ENCODE results near the gene CWC27.

DNA sequence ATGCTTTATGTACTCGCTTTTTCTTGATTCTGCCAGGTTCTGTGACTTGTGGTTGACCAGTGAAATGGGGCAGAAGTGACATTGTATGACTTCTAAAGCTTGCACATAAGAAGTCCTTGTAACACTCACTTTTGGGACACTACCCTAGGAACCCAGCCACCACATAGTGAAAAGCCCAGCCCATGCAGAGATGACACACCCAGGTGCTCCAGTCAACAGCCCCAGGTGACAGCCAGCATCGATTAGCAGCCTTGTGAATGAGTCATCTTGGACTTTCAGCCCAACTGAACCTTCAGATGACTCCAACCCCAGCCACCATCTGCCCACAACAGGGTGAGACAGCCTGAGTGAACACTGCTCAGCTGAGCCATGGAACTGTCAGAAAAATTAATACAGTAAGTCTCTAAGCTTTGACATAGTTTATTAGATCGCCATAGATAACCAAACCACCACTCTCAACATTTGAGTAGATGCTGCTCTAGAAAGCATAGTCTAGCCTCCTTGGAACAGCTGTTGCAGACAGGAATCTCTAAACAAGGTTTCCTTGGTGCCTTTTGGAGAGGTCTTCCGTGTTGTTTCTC lies 458.7 kb downstream of the ZSWIM6 start:
- PRO-cap, 2 experiments = no peak in any of the 2 experiments

- PRO-cap, 2 experiments = no peak in any of the 2 experiments
Measured at GRCh38 chr5:62268021-62268368, 38.0 kb upstream of the KIF2A start.

DNA sequence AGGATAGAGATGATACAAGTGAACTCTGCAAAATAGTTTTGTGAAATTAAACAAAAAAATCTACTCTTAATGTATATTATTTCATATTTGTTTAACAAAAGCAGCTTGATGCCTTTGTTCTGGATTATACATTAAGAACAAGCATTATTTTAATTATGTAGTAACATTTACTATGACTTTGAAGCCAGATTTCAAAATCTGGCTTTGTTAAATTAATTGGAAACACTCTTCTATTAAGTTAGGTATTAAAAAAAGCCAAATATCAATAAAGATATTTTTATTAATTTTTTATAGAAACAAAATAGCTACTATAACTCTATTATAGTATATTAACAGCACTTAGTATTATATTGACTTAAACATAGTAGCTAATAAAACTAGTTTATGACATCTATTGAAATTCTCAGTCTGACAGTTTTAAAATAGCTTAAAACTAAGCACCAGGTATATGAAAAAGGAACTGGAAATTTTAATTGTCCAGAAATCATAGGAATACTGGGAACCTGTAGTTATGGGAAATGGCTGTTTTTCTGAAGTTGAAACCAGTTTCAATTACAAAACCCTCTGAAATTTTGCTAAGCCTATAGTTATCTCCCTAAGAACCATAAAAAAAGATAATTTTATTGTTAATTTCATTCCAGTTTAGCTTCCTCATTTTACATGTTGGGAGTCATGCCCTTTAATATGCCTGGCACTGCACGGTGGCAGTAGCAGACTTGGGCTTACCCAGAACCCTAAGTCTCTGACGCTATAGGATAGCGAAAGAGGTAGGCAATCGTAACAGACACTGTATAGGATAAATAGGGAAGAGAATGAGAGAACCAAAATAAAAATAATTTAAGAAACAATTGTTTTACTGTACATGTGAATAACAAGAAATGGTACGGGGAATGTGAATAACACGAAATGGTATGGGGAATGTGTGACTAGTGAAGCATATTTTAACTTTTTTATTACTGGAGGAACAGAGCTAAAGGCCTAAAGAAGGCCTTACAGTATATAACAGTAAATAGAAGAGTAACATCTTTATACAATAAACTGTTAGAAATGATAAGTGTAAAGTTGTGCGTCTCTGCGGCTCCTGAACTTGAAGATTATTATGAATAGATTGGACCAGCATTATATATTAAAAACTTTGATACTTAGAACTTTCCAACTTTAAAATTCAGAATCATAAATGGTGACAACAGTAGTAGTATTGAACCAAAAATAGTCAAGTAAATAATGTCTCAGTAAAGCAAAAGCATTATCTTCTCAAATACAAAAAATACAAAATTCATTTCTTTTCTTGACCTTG lies 15.6 kb downstream of the DIMT1 start:
- PRO-cap, 2 experiments = no peak in any of the 2 experiments

- PRO-cap, 2 experiments = no peak in any of the 2 experiments
Measured at GRCh38 chr5:64213976-64214627, 48.5 kb downstream of the RNF180 start.

DNA sequence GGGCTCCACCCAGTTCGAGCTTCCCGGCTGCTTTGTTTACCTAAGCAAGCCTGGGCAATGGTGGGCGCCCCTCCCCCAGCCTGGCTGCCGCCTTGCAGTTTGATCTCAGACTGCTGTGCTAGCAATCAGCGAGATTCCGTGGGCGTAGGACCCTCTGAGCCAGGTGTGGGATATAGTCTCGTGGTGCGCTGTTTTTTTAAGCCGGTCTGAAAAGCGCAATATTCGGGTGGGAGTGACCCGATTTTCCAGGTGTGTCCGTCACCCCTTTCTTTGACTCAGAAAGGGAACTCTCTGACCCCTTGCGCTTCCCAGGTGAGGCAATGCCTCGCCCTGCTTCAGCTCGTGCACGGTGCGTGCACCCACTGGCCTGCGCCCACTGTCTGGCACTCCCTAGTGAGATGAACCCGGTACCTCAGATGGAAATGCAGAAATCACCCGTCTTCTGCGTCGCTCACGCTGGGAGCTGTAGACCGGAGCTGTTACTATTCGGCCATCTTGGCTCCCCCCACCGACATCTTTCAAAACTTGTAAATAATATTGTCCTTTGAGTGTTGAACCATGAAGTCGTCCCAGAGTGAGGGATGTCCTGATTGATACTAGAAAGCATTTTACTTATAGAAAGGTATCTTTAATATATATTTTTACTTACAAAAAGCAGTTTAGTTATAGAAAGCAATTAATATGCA lies 24.4 kb downstream of the SHISAL2B start:
- PRO-cap, 2 experiments = no peak in any of the 2 experiments

DNA sequence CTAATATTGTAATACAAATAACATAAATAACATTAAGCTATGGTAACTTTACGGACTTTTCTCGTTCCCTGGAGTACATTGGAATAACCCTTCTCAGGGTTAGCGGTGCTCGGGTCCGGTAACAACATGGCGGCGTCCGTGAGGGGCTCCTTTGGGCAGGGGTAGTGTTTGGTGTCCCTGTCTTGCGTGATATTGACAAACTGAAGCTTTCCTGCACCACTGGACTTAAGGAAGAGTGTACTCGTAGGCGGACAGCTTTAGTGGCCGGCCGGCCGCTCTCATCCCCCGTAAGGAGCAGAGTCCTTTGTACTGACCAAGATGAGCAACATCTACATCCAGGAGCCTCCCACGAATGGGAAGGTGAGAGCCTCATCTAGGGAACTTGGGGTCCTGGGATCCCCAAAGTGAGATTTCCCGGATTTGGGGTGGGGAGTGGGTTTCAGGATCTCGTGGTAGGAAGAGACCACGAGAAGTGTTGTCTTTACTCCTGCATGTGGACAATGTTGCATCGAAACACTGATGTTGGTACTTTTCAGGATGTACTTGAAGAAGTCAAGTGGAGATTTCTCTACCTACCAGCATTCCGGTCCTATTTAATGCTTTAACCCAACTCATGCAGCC lies at the start of gene CWC27:
CWC27 (plus strand) TSS at position 102 of the 621 bp plus-strand sequence.
- PRO-cap, 2 experiments = peak in 2 of 2 experiments; most common plus-strand start position 102 of the sequence (in 2); most common minus-strand start position 505 of the sequence (in 1)

DNA sequence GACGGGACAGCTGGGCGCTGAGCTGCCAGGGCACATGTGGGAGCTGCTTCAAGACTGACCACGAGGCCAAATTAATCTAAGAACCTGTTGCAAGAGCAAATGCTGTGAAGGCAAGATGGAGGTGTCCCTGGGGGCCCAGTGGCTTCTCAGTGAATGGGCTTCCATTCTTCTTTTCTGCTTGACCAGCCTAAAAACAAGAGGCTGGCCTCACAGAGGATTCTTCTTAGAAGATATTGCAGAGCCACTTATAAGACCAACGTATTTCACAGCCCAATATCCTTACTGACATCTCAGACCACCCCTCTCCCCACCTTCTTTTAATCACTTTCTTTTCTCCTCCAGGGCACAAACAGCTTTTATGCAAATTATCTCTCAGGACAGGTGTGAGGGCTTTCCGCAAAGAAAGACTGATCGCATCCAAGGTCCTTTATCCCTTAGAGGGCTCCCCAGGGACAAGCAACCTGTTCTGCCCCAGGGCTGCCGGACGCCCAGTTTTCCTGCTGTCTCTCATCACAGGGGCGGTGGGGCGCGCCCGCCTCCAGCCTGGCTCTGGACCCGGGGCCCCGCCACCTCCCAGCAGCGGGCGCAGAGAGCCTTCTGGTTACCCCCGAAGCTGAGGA lies 265.9 kb downstream of the CWC27 start:
- PRO-cap, 2 experiments = no peak in any of the 2 experiments

DNA sequence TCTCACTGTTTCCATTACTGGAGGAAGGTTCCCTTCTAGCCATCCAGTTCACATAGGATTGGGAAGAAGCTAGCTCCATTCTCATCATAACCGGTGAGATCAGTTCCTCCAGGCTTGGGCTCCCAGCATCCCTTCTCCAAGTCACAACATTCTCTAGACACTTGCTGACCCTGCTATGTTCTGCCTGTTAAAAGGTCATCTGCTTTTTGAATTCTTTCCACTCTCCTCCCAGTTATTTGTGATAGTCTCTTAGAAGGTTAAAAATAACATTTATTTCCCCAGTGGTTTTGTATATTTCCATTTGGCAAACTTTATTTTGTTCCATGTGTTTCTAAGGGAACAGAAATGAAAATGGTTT lies 269.5 kb downstream of the CWC27 start:
- PRO-cap, 2 experiments = no peak in any of the 2 experiments

GRCh38 chr5:65102637-65102893 lies 333.8 kb downstream of the CWC27 start:
- PRO-cap, 2 experiments = no peak in any of the 2 experiments

GRCh38 chr5:65479946-65481159 lies 1.4 kb downstream of the ADAMTS6 start:
- PRO-cap, 2 experiments = no peak in any of the 2 experiments

DNA sequence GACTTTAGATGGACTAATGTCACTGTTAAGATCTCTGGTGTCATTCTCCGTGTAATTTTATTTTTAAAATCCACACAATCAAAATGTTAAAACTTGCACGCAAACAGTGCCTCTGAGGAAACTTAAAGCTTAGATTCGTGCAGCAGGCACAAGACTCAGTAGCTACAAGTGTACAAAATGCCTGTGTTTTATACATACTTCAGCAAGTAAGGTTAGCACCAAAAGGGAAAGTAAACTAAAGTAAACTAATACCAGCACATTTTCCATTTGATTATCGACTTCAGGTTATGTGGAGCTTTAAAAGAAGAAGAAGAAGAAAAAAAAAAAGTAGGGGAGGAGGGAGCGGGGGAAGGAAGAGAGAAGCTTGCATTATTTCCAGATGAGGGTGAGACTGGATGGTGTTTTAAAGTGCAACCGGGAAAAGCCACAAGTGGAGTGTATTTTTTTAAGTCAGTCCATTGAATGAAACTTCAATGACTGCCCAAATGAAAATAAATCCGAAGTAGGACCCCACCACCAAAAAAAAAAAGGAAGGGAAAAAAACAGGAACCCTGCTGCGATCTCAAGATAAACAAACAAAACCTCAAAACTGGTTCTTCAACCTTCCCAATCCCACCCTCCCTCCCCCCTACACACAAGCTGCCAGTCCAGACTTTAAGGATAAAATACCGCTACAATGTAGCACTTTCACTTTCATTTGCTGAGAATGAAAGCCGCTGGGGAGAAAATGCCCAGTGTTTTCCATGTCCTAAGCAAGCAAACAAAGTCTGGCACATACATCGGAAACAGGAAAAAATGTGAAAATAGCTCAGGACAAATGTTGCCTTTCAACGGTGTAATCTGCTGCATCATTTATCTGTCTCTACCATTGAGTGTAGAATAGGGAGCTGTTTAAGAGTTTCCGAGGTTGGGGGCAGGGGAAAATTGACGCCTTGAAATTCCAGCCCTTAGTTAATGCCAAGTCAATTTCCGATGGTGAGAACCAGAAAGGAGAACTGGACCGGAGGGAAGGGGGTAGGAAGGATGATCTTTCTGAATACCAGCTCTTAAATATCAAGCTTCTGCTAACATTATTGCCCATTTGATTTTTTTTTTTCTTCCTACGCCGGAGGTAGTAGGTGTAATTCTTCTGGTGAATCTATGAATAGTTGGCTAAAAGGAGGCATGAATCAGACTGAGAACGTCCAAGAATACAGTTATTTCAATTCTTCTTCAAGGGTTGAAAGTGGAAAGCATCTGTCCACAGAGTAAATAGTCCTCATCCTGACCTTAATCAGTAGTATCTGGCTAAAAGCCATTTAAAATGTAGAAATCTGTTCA lies 962 bp upstream of the ADAMTS6 start:
- PRO-cap, 2 experiments = no peak in any of the 2 experiments

- PRO-cap, 2 experiments = no peak in any of the 2 experiments
Measured at GRCh38 chr5:65658565-65658808, 33.7 kb downstream of the SHLD3 start.

GRCh38 chr5:65721285-65721951 lies 491 bp downstream of the SGTB start:
- PRO-cap, 2 experiments = peak in 2 of 2 experiments; most common plus-strand start chr5:65721715 (in 2); most common minus-strand start chr5:65721719 (in 2)

DNA sequence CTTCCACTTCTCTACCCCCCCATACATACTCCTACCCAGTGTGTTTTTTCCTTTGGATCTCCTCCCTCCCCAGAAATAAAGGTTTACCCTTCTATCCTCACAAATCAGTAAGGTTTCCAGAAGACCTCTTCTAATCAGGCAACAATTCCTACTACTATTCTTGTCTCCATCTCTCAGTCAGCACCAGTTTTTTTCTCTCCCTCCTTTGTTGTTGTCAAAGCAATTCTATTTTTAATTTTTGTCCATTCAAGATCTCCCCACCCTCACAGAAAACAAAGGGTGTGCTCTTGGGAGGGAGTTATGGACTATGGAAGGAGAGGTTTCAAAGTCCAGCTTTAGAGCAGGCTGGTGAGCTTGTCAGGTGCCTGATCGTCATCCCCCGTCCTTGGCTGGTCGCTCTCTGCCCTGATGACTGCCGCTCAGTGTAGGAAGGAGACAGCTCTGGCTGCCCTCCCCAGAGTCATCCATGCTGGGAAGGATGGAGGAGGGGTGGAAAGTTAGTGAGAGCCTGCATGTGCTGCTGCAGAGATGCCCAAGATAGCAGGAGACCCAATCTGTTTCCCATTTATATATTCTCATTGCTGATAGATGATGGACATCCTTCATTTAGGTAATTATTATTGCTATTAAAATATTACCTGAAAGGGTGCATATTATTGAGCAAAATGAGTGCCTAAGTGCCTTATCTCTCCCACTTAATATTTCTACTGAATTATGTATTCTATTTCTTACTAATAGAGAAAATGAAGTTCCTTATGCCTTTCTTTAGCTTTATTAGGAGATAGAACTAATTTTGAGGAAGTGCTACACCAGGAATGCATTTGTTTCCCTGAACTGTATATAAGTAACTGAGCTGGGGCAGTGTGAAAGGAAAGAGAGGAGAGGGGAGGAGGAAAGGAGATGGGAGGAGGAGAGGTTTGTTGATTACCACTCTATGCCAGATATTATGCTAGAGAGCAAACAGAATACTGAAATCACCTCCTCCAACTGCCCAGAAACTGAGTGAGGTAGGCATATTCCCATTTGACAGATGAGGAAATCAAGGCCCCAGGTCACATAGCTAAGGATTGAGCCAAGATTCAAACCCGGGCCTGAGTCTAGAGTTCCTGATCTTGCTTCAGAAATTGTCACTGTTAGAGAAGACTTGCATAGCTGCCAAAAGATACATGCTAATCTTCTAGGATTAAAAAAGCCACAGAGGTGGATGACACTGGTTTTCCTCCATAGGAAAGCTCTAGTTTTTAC lies 96.8 kb downstream of the NLN start:
- PRO-cap, 2 experiments = no peak in any of the 2 experiments

- PRO-cap, 2 experiments = no peak in any of the 2 experiments
Measured at GRCh38 chr5:65915949-65916515, 10.3 kb upstream of the ERBIN start.

DNA sequence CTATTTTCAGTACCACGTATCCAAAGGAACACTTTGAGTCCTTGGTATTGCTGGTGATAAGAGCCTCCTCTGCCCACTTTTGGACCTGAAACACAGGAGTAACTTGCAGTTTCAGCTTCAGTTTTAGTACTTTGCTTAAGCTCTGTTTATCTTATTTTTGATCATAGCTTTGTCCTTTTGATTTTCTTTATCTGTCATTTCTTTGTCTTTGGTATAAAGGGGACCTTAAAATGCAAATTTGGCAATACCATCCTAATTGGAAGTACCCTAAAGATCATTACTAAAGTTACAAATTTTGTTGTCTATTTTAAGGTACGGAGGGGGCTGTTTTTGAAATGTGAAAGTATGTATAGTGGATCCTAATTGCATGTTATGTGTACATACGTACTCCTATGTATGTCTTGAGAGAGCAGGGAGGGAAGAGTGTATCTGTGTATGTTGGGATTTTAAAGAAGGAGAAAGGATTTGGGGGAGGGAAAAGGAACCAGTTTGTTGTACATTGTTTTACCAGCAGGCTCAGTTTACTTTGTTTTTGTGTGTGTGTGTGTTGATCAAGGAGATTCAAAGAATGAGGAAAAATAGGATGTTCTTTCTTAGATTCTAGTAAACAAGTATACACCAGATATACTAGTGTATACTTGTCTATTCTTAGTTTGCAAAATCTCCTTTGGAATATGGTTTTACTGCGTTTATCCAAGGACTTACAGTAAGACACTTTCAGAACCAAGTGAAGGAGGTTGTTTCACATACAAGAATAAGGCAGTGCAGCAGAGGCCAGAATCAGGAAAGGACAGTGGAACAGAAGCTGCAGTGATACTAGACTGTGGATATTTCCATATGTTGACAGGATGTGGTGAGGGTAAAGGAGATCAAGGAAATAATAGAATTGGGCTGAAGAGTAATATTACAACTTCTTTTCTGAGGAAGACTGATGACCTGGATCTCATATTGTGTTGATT lies 21.5 kb downstream of the SREK1 start:
- PRO-cap, 2 experiments = no peak in any of the 2 experiments

DNA sequence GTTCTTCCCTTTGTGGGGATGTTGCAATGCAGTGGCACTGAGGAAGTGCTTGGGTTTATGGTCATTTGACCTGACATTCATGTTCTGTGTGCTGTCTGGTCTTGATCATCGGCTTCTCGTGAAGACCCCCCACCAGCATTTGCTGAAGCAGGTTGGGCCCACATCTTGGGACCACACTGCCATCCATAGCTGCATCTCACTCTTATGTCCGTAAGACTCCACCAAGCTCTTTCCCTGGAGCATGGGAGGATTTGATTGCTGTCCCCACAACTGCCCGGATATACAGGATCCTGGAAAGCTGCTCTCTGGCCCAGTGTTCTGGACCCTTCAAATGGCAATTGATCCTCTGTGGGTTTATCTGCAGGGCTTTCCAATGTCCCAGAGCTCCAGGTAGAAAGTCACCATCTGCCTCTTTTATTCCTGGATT lies 214.5 kb downstream of the SREK1 start:
- PRO-cap, 2 experiments = no peak in any of the 2 experiments

DNA sequence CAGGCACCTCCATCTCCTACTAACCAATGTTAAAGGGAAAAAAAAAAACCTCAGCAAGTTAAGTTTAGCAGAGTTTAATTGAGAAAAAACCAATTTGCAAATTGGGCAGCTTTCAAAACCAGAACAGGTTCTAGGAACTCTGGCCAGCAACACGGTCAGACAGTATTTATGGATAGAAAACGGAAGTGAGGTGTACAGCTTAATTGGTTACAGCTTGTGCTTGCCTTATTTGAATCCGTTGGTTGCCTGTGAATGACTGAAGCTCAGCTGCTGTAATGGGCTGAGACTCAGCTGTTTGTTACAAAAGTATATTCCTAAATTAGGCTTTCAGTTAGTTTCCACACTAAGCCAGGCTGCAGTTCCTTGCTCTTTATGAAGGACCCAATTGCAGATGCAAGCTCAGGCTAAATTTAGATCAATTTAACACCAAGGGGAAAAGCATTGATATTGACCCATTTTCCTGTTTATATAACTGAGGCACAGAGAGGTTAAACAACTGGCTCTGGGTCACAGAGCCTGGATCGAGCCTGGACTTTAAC lies 217.0 kb downstream of the SREK1 start:
- PRO-cap, 2 experiments = no peak in any of the 2 experiments

GRCh38 chr5:66438653-66439268 lies 157.4 kb upstream of the MAST4 start:
- PRO-cap, 2 experiments = no peak in any of the 2 experiments

GRCh38 chr5:67004434-67005241 lies 192.0 kb downstream of the CD180 start:
- PRO-cap, 2 experiments = peak in 2 of 2 experiments; most common plus-strand start chr5:67004492 (in 1); most common minus-strand start chr5:67004529 (in 2)